Mesenchymal stem cell of the bone marrow (primary cell): ENCODE measurements around the genes GID8, CHRNA4 and PTK6.

GRCh38 chr20:62904891-62905437, 21.3 kb downstream of the DIDO1 start:
- CAGE, long polyA plus RNA, result no peak

GRCh38 chr20:62911691-62912455, 14.4 kb downstream of the DIDO1 start:
- CAGE, long polyA plus RNA, result no peak

DNA sequence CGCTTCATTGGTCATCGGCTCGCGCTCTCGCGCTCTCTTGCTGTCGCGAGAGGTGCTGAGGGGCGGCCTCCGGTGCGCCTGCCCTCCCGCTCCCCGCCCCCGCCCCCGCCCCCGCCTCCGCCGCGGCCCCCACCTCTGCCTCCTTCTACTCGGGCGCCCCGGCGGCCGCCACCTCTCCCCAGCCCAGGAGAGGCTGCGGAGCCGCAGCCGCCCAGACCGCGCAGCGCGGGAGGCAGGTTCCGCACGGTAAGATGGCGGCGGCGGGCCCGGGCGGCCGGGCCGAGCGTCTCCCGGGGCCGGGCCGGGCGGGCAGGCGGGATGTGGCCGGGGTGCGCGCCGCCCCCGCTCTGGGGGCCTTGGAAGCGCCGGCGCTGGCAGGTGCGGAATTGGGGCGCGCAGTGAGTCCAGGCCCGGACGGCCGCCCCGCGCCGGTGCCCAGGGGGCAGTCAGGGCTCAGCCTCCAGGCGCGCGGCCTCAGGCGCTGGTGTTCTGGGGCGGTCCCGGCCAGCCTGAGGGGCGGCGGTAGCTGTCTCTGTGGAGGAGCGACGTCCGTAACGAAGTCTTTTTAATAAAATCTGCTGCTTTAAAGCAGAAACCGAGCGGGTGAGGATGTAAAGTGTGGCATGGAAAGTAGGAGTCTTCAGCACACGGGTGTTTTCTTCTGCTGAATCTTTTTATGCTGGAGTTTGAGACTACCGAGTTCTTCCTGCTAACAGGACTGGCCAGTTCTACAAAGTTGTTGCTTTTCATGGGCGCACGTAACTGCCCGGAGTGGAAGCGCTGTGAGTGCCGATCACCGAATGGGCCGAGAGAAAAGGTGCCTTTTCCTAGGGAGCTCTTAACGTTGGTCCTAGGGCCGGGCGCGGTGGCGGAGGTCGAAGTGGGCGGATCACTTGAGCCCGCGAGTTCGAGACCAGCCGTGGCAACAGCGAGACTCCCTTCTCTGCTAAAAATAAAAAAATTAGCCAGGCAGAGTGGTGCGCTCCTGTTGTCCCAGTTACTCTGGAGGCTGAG, at the start of gene GID8:
Gene GID8, plus strand, starts transcription at position 140 of the 1,014 bp plus-strand sequence.
- CAGE, long polyA plus RNA, result no peak

- CAGE, long polyA plus RNA, result no peak
Observed at GRCh38 chr20:63071815-63072130, 65.0 kb upstream of the BHLHE23 start.

DNA sequence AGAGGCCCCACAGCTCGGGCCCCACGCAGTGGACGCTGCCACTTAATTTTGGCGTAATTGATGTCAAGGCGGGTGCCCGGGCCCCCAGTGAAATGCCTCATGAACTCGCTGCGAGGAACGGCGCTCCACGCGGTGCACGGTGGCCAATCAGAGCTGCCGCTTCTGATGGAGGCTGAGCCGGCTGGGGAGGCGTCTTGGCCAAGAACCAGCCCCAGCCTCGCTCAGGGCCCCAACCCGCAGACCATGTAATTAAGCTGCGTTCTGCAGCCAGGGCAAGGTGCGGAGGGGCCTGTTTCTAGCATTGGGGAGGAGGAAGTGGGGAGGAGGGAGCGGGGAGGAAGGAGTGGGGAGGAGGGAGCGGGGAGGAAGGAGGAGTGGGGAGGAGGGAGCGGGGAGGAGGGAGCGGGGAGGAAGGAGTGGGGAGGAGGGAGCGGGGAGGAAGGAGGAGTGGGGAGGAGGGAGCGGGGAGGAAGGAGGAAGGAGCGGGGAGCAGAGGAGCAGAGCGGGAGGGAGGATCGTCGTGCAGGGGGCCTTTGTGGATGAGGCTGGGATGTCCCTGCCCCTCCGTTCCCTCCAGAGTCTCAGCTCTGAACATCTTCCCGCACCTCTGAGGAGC, 96.3 kb upstream of the BHLHE23 start:
- CAGE, long polyA plus RNA, result no peak

DNA sequence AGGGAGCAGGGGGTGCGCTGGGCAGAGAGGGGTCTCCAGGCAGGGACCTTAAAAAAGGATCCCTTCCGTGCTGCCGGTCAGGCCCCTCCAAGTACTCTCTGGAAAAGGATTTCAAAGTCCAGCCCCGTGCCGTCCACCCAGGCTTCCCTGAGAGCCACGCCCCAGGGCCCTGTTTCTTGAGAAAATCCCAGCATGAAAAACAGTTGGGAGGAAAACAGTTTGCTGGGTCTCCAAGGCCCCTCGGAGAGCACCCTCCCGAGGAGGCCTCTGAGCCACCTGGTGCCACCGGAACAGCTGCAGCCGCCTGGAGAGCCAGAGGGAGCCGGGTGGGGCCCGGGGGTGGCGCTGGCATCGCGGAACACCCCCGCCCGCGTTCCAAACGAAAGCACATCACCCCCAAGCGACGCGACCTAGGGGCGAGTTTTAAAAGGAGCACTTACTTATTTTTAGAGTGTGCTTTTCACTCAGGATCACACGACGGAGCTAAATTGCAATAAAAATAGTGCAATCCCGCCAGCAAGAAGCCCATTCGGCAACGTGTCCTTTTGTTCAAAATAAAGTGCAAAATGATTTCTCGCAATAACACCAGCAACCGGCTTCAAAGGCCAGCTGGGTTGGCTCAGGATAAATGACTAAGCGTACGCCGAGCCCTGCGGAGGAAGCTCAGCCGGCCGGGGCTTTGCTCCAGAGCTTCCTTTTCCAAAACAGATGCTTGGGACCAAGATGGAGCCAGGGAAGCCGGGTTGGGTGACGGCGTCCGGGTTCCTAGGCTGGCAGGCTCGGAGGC, 64.2 kb downstream of the YTHDF1 start:
- CAGE, long polyA plus RNA, result no peak

- CAGE, long polyA plus RNA, result no peak
Observed at GRCh38 chr20:63176286-63176802, 39.6 kb downstream of the YTHDF1 start.

GRCh38 chr20:63188610-63188903, 27.4 kb downstream of the YTHDF1 start:
- CAGE, long polyA plus RNA, result no peak

DNA sequence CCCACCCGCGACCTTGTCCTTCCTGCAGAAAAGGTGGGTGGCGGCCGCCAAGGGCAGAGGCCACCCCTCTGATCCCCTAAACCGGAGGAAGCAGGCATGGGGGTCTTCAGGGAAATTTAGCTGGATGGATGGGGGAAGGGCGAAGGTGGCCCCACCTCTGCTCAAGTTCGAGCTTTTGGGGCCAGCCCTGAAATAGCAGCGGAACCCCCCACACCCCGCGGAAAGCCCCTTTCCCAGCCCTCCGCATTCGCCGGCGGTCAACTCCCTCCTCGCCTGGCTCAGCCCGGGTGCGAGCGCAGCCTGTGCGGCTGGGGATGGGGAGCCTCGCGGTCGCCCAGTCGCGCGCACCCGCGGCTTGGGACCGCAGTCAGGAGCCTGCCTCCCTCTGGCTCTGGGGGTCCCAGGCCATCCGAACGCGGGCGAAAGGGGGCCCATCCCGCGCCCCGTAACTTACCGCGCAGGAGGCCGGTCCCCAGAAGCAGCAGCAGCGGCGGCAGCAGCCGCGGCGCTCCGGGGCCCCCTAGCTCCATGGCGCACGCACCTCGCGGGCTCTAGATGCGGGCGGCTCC, 429 bp downstream of the CHRNA4 start:
- CAGE, long polyA plus RNA, result no peak

DNA sequence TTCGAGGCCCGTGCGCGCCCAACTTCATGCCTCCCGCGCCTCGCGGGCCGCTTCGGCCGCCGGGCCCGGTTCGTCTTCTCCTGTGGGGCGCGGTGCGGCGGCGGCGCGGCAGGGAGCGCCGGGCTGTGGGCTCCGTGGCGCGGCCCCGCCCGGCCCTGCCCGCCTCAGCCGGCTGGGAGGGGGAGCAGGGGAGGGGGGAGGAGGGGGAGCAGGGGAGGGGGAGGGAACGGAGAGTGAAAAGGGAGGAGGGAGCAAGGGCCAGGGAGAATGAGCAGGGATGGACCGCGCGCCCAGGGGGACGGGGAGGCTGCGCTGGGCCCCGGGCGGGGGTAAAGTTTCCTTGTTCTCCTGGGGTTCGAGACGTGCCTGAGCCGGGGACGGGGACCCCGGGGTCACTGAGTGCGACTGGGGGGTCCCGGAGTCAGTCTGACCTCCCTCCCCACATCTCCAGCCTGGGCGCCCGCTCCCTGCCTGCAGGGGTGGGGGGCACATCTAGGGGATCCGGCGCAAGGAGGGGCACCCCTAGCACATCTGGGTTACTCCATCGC, at the start of gene CHRNA4:
Gene CHRNA4, minus strand, starts transcription at position 131 of the 548 bp plus-strand sequence.
- CAGE, long polyA plus RNA, result no peak

- CAGE, long polyA plus RNA, result no peak
Observed at GRCh38 chr20:63363779-63364073, 2.6 kb upstream of the CHRNA4 start.

- CAGE, long polyA plus RNA, result no peak
Observed at GRCh38 chr20:63409860-63410191, 48.7 kb upstream of the CHRNA4 start.

DNA sequence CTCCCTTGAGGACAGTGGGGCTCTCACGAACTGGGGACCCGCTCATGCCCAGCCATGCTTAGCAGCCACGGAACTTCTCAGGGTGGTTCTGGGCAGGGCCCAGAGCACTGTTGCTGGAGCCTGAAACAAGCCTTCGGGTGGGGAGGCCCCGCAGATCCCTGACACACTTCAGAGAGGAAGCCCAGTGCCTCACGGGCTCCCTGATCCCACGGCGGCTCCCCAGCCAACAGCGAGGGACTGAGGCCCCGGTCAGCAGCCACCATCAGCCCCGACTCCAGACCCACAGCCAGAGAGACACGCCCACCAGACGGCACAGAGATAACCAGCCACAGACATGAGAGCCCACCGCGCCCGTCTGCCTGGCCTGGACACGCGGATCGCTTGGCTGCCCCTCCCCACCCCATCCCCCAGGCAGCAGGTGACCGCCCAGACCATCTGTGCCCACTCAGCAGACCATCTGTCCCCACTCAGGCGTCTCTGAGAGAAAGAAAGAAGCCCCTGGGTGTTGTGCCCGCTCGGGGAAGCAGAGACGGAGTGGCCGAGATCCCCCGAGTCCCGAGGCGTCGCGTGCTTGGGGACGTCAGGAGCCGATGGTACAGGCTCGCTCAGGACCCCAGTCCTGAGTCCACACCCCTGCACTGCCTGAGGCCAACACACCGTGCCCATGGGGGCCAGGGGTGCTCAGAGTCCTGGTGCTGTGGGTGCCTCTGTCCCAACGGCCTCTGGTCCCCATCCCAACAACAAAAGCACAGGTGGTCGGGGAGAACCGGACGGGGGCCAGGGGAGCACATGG, 55.5 kb upstream of the CHRNA4 start:
- CAGE, long polyA plus RNA, result no peak

DNA sequence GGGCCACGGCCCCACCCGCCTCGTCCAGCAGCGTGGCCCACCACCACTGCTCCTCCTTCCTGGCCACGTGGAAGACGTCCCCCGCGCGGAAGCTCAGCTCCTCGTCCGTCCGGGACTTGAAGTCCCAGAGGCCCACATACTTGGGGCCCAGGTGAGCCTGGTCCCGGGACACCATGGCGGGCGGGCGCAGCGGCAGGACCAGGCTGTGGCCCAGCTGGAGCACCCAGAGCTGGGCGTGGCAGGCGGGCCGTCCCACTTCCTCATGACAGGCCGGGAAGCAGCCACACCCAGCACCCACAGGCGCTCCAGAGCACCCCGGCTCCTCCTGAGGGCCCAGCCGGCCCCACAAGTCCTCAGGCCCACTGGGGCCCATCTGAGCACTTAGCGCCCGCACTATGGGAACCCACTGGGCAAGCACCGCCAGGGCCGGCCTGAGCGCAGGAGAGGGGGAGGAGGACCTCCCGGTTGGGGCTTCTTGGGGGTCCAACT, at the start of gene PTK6:
Gene PTK6, minus strand, starts transcription at position 237 of the 489 bp plus-strand sequence.
- CAGE, long polyA plus RNA, result no peak

- CAGE, long polyA plus RNA, result no peak
Observed at GRCh38 chr20:63686298-63687397, 9.8 kb upstream of the TNFRSF6B start.

GRCh38 chr20:63752751-63753291, 13.2 kb downstream of the SLC2A4RG start:
- CAGE, long polyA plus RNA, result no peak

GRCh38 chr20:63787754-63788181, 43.3 kb downstream of the ZBTB46 start:
- CAGE, long polyA plus RNA, result no peak

DNA sequence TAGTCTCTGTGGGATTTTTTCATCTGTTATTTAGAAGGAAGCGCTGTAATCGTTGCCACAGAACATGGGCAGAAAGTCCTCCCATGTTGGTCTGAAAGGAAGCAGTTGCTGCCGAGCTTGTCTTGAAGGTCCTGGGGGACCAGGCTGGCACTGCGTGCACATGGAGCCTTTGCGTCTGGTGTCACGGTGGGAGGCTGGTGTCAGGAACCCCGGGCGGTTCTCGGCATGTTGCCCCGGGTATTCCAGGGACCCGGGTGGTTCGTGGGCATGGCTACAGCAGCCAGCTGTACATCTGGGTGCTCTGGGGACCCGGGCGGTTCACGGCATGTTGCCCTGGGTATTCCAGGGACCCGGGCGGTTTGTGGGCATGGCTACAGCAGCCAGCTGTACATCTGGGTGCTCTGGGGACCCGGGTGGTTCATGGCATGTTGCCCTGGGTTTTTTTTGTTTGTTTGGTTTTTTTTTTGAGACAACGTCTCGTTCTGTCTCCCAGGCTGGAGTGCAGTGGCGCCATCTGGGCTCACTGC, 11.6 kb downstream of the TPD52L2 start:
- CAGE, long polyA plus RNA, result no peak

DNA sequence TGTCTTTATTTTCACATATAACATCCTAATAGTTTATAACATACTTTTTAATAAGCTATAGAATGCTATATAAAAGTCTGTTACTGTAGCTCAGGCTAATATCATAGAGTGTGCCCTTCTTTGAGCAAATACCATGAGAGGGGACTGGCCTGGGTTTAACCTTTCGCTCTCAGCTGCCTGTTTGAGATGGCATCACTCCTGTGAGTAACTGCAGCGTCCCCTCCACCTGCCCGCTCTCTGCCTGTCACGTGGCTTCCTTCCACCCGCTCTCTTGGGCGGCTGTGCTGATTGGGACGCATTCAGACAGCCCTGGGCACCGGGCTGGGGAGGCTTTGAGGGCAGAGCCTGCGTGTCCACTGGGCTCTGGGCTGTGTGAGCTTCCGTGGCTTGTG, 10.9 kb upstream of the C20orf204 start:
- CAGE, long polyA plus RNA, result no peak

DNA sequence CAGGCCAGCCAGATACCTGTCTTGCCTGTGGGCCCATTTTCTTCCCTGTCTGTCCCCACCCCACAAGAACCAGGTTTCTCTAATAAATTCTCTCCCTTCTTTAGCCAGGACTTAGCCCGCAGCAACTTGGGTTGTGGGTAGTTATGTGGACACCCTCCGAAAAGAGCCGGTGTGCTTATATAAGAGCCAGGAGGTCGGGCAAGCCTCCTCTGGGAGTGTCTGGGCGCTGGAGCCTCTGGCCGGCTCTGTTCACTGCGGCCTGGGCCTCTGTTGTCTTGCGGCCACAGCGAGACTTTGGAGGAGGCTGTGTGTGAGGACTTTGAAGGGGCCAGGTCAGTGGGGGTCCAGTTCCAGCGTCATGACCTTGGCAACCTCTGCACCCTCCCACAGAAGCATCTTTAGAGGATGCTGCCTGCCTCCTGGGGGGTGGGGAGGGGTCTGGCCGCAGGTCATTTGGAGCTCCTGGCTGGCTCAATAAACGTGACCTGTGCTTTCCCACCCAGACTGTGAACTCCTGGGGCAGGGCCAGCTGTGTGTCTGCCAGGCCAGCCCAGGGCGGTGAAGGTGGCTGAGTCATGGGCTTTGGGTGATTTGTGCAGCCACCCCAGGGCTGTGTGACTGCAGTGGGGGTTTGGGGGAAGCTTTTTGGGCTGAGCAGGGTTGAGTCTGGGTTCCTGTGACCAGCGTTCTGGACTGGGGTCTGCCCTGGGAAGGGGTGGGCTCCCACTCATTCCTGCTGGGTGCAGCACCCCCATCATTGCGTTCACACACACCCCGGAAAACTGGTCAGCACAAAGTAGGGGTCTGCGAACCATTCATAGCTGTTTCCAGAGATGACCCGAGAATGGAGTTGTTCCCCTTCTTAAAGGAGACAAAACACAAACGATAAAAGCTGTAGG, 1.3 kb downstream of the TCEA2 start:
- CAGE, long polyA plus RNA, result no peak